Heart right ventricle (tissue), 2 donors: ENCODE results near the genes POTEG, OR4L1, OR11H4, APEX1, RNASE13 and CHD8.

- PRO-cap, 2 experiments: no peak in any of the 2 experiments
These were observed 2545.2 kb upstream of the OR11H12 start for GRCh38 chr14:16055596-16056301.

- PRO-cap, 2 experiments: no peak in any of the 2 experiments
These were observed at the start of gene POTEG for GRCh38 chr14:19434082-19434581. POTEG (minus strand) TSS chr14:19434341.

DNA sequence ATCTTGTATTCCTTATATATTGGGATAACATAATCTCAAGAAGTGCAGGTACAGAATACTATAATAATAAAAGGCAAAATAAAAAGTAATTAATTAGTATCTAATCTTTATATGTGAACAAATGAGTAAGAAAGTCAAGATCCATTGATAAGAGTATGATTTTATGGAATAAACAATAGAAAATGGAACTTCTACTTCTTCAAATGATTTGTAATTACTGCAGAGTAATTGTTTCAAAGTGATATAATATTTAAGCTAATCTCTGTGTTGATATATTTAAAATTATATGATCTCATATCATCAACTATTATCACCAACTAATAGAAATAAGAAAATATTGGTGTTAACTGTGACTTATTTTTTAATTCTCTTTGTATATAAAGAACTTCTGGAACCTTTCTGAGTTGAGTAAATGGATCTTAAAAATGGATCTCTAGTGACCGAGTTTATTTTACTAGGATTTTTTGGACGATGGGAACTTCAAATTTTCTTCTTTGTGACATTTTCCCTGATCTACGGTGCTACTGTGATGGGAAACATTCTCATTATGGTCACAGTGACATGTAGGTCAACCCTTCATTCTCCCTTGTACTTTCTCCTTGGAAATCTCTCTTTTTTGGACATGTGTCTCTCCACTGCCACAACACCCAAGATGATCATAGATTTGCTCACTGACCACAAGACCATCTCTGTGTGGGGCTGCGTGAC is at the start of gene OR4L1:
Gene OR4L1 (plus strand): TSS at position 413 of the 708 bp plus-strand sequence.
- PRO-cap, 2 experiments: no peak in any of the 2 experiments

- PRO-cap, 2 experiments: no peak in any of the 2 experiments
These were observed at the start of gene OR11H4 for GRCh38 chr14:20239038-20239437. OR11H4 (plus strand) TSS chr14:20239286.

- PRO-cap, 2 experiments: no peak in any of the 2 experiments
These were observed 31.6 kb downstream of the OR11H4 start for GRCh38 chr14:20270707-20270990.

DNA sequence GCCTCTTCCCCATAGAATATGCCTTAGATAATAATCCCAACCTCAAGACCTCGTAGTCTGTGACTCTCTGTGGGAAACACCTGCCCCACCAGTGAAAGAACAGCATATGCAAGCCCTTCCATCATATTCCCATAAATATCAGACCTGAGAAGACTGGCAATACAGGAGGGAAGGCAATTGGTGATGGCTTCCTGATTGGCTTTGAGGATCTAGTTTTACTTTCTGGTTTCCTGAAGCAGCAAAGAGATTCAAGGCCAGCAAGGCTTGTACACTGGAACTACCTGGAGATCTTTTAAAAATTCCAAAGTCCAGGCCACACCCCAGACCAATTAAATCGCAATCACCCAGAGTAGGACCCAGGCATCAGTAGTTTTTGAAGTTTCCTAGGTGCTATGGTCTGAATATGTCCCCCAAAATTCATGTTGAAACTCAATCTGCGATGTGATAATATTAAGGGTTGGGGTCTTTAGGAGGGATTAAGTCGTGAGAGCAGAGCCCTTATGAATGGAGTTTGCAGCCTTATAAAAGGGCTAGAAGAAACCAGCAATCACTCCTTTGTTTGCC is 2.9 kb upstream of the TEP1 start:
- PRO-cap, 2 experiments: no peak in any of the 2 experiments

DNA sequence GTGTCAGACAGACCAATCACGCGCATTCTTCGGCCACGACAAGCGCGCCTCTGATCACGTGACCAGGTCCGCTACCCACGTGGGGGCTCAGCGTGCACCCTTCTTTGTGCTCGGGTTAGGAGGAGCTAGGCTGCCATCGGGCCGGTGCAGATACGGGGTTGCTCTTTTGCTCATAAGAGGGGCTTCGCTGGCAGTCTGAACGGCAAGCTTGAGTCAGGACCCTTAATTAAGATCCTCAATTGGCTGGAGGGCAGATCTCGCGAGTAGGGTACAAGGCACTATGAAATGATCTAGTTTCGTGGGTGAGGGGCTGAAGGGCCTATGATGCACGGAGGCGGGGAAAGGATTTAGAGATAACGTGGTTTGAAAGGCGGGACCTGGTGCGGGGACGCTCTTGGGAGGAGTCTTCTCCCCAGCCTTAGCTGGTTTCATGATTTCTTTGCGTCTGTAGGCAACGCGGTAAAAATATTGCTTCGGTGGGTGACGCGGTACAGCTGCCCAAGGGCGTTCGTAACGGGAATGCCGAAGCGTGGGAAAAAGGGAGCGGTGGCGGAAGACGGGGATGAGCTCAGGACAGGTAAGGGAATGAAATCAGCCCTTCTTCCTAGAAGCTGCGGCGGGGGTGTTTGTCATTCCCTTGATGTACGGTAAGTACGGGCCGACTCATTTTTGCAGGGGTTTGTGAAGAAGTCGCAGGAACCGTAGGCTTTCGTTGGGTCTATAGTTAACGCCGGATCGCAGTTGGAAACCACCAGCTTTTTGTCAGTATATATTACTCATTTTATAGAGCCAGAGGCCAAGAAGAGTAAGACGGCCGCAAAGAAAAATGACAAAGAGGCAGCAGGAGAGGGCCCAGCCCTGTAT is at the start of gene APEX1:
Gene APEX1 (plus strand): TSS at position 100 of the 864 bp plus-strand sequence.
- PRO-cap, 2 experiments: peak in 2 of 2 experiments; most common plus-strand start position 107 of the sequence (in 2)

- PRO-cap, 2 experiments: no peak in any of the 2 experiments
These were observed 26.2 kb downstream of the ANG start for GRCh38 chr14:20714587-20715404.

GRCh38 chr14:20719589-20720294 is 25.9 kb upstream of the EDDM3A start:
- PRO-cap, 2 experiments: no peak in any of the 2 experiments

- PRO-cap, 2 experiments: no peak in any of the 2 experiments
These were observed 4.3 kb downstream of the RNASE1 start for GRCh38 chr14:20798343-20798685.

GRCh38 chr14:20848599-20849375 is 42.4 kb upstream of the RNASE3 start:
- PRO-cap, 2 experiments: no peak in any of the 2 experiments

GRCh38 chr14:20998054-20998499 is 1.0 kb upstream of the SLC39A2 start:
- PRO-cap, 2 experiments: no peak in any of the 2 experiments

DNA sequence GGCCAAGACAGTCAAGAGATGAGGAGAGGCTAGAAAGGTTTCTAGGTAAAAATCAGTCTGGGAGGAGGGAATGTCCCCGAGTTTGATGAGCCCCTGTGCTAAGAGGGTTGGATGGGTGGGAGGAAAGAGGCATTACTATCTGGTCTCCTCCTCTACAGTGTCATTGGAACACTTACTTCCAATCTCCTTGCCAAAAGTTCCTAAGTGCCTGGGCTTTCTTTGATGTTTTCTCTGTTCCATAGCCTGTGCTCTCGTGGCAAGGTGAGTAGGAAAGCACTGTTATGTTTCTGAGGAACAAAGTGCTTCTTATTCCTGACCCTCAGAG is at the start of gene RNASE13:
Gene RNASE13 (minus strand): TSS at position 75 of the 325 bp plus-strand sequence.
- PRO-cap, 2 experiments: no peak in any of the 2 experiments

DNA sequence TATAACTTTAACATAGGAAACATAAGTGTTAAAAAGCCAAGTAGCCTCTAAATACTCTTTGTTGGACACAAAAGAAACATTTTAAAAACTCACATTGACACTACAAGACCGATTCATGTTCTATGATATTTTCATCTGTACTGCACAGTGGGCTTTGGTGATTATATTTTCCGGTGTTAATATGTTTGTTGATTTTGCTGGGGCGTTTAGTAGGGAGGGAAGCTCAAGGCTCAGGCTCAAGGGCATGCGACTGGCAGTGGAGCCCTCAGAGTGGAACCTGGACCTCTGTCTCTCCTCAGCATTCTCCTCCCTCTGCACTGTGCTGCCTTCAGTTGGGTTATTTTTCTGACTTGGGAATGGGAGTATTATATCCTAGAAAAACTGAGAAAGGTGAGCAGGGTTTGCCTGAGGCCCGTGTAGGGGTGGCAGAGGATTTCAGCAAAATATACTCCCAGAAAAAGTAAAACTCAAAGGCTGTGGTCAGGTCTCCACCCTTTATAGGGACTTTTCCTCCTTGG is 4.6 kb downstream of the RNASE8 start:
- PRO-cap, 2 experiments: no peak in any of the 2 experiments

GRCh38 chr14:21103486-21104451 is 2.9 kb downstream of the TMEM253 start:
- PRO-cap, 2 experiments: peak in 2 of 2 experiments; most common plus-strand start chr14:21103801 (in 2); most common minus-strand start chr14:21103643 (in 1)

DNA sequence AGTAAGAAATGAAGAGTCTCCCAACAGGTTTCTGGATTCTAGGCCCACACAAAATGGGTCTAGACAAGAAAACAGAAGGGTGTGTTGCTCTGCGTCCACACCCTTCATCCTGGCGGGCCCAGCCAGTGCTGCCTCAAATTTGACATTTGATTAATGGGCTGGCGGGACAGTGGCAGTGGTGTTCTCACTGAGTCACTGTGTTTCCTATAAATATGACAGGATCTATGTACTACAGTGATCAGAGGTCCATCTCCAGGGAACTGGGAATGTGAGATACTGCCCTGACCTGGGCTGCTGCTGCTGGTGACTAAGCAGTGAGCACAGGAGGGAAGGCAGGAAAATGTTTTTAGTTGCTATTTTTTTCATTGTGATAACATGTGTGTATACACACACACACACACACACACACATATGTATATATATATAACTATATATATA is 6.6 kb downstream of the TMEM253 start:
- PRO-cap, 2 experiments: no peak in any of the 2 experiments

GRCh38 chr14:21241429-21241987 is 27.7 kb downstream of the HNRNPC start:
- PRO-cap, 2 experiments: no peak in any of the 2 experiments

GRCh38 chr14:21455648-21456683 is at the start of gene CHD8:
CHD8 (minus strand) TSS chr14:21456123.
- PRO-cap, 2 experiments: peak in 2 of 2 experiments; most common plus-strand start chr14:21456348 (in 1); most common minus-strand start chr14:21456090 (in 2)

- PRO-cap, 2 experiments: no peak in any of the 2 experiments
These were observed 172.8 kb upstream of the OR4E1 start for GRCh38 chr14:21846386-21846774.

DNA sequence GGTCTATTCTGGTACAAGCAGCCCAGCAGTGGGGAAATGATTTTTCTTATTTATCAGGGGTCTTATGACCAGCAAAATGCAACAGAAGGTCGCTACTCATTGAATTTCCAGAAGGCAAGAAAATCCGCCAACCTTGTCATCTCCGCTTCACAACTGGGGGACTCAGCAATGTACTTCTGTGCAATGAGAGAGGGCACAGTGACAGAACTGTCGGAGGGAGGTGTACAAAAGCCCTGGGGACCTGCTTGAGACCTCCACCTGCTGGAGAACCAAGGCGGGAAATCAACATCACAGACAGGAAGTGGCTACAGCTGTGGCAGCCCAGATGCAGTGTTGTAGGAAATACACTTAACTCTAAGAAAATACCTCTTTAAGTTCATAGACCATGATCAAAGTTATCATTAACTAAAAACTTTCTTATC is 250.9 kb upstream of the OR4E1 start:
- PRO-cap, 2 experiments: no peak in any of the 2 experiments